ENCODE data around the genes ETV5, RTP1 and MASP1.

GRCh38 chr3:185786574-185787397, 38.1 kb downstream of the IGF2BP2 start:
- PRO-cap, result no peak

- PRO-cap, result no peak
Observed at GRCh38 chr3:185920188-185921442, 17.2 kb downstream of the TRA2B start.

GRCh38 chr3:185936748-185937020, 1.1 kb downstream of the TRA2B start:
- PRO-cap, result no peak

DNA sequence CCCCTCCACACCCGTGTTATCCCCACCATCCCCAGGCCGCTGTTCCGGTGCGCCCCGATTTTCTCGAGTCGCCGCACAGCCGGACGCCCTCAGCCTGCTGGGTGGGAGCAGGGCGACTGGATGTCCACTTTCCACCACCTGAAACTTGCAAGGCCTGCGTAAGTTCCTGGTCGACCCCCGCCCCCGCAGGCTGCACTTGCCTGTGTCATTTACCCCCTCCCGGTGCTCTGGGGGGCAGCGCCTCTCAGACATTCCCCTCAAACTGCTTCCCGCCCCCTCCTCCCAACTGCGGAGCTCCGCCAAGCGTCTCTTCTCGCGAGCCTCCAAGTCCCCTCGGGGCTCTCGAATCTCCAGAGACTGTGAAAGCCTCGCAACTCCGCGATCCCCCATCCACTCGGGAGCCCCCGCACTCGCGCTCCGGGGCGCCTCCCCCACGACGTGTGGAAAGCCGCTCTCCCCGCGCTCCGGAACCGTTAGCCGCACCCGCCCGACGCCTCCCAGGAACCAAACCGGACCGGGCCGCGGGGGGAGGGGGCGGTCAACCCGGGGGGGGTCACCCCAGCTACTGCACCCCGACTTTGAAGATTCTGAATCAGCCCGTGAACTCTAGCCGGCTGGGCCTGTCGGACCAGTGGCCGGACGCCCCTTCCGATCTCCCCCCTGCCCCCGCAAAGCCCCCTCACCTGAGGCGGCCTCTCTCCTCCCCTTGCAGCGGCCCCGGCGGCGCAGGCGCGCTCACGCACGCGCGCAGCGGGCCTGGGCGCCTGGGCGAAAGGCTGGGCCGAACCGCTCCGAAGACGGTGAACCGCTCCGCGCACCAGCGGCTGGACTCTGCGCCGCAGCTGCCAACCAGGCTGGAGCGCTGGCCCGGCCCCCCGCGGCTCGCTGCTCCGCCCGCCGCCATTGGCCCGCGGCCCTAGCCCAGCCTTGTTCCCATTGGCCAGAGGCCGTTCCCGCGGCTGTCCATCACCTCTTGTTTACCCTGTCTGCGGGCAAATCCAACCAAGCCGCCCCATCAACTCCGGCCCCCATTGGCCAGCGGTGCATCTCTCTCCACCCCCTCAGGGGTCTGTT, at the start of gene ETV5:
ETV5 (minus strand) TSS at position 833 of the 1,074 bp plus-strand sequence.
- PRO-cap, result unidirectional peak, minus-strand start at position 833 of the sequence

DNA sequence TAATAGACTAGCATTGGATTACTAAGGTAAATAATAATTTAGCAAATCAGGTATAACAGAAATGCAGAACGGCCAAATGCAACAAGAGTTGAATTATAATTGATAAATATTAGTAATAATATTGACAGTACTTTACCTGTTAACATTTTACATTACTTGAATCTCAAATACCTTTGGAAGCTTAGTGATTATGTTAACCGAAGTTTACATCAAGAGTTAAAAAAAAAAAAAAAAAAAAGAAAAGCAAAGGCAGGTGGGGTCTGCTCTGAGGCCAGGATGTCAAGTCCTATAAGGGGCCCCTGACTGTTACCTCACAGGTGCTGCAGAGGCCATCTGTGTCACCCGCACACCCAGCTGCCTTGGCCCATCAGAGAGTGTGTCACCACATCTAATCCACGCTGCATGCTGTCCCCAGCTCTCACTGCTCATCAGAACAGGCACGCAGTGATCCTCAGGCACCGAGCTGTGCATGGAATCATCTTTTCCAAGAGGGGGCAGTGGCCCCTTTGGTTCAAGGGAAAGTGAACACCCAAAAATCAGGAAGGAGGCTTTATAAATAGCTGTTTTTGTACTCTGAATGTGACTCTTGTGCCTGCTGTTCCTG, 110.1 kb upstream of the ETV5 start:
- PRO-cap, result no peak

GRCh38 chr3:186594960-186595346, 17.9 kb upstream of the AHSG start:
- PRO-cap, result no peak

GRCh38 chr3:186598106-186598910, 14.6 kb upstream of the AHSG start:
- PRO-cap, result no peak

- PRO-cap, result no peak
Observed at GRCh38 chr3:186824156-186825071, 18.1 kb upstream of the ADIPOQ start.

DNA sequence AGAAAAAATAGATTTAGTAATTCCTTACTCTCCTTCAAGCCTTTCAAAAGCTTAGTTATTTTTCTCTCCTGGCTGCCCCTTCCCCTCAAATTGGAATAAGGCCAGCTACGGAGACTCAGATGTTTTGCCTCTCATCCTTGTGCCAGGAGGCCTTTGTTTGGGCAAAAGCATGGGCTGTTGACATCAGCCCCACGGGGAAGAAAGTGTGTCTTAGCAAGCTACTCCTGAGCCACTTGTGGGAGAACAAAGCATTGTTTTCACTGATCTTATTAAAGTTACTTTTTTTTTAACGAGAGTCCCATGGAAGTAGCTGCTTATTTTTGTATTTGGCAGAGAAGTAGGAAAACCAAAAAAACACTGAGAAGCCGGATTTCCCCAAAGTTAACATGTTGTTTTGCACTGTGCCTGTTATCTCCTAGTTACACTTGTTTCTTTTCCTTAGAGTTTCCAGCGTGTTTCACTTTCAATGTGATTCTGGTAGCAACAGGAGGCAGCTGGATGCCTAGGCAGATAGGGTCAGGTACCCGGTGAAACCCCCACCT, 2.2 kb downstream of the ST6GAL1 start:
- PRO-cap, result unidirectional peak, minus-strand start at position 97 of the sequence; bidirectional peak, plus-strand start at position 466 of the sequence, minus-strand start at position 235 of the sequence

DNA sequence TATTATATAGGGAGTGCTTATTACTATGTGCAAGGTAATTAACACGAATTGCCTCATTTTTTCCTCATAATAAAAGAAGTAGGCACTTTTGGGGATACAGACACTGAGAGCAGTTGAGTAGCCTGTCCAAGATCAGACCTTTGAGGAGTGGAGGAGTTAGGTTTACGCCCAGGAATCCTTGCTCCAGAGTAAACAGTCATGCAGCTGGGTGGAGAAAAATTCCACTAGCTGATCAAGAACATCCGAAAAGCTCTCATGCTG, 53.2 kb downstream of the ST6GAL1 start:
- PRO-cap, result no peak

GRCh38 chr3:186997085-186998045, 67.0 kb downstream of the ST6GAL1 start:
- PRO-cap, result no peak

GRCh38 chr3:187000671-187001190, 70.4 kb downstream of the ST6GAL1 start:
- PRO-cap, result no peak

DNA sequence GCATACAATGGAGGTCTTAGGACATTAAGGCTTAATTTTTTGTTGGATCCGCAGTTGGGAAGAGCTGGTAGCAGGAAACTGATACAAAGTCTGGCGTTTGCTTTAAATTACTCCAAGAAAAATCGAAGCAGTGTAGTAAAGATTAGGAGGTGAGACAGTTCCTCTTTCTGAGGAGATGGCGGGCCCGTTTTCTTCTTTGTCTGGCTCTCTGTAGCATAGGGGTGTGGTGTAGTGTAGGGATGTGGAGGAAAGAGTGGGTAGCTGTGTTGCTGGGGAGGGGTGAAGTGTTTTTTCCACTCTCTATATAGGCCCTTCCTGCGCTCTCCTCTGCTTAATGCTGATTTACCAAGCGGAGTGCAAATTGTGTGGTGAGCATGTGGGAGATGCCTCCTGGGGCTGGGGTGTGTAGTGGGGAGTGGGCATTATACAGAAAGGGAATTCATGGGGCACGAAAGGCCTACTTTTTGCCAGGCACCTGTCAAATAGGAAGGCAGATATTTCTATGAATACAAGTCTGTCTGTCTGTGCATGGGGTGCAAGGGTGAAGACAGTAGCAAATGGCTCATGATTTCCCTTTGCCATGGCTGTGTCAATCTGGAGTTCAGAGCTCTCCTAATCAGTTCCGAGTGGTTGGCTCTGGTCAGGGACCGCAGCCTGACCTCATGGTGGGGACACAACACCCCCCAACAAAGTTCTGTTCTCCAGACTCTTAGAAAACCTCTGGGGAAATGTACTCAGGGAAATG, 95.0 kb downstream of the ST6GAL1 start:
- PRO-cap, result no peak

GRCh38 chr3:187197295-187197593, at the start of gene RTP1:
Gene RTP1 (plus strand): TSS chr3:187197486.
- PRO-cap, result no peak

- PRO-cap, result no peak
Observed at GRCh38 chr3:187291582-187292185, at the start of gene MASP1. Gene MASP1 (minus strand): TSS chr3:187291737.

GRCh38 chr3:187740845-187741816, 4.1 kb downstream of the BCL6 start:
- PRO-cap, result bidirectional peak, plus-strand start at chr3:187741111, minus-strand start at chr3:187740757; bidirectional peak, plus-strand start at chr3:187741701, minus-strand start at chr3:187741679

GRCh38 chr3:187742042-187742991, 3.0 kb downstream of the BCL6 start:
- PRO-cap, result bidirectional peak, plus-strand start at chr3:187742718, minus-strand start at chr3:187742609

DNA sequence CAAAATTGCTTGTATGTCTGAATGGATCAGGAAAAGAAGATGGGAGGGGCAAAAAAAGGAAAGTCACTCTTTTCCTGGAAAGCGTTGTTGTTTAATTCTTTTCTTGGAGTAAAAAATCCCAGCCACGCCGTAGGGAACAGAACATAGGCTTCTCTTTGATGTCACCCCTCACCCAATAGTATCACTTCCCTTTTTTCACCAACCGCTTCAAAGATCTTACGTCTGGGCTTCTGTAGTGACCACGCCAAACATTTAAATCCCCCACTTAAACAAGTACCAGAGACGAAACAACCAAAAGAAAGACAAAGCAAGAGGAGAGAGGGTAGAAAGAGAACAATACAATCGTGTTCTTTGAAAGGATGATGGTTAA, 27.9 kb upstream of the BCL6 start:
- PRO-cap, result no peak

DNA sequence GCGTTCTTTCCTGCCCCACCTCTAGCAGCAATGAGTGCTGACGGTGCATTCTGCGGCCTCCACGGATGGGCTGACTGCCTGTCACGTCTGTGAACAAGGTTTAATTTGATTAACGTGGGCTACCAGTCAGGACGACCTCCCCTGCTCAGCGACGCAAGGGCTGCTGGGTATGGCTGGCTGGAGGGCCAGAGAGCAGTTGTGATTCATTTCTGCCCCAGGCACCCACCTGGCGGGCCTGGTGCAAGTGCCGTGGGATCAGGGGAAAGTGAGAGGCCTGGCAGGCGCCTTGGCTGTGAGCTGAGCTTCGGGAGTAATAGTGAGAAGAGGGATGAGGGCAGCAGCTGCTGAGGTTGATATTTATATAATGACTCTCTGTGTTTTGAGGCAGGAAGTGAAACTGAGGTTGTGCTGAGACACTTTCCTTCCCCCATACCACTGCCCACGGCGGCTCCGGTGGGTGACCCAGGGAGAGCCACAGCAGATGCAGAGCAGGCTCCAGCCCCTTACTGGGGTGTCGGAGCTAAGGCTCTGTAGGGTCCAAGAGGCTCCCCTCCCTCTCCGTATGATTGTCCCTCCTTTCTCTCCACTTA, 190.5 kb upstream of the BCL6 start:
- PRO-cap, result no peak

DNA sequence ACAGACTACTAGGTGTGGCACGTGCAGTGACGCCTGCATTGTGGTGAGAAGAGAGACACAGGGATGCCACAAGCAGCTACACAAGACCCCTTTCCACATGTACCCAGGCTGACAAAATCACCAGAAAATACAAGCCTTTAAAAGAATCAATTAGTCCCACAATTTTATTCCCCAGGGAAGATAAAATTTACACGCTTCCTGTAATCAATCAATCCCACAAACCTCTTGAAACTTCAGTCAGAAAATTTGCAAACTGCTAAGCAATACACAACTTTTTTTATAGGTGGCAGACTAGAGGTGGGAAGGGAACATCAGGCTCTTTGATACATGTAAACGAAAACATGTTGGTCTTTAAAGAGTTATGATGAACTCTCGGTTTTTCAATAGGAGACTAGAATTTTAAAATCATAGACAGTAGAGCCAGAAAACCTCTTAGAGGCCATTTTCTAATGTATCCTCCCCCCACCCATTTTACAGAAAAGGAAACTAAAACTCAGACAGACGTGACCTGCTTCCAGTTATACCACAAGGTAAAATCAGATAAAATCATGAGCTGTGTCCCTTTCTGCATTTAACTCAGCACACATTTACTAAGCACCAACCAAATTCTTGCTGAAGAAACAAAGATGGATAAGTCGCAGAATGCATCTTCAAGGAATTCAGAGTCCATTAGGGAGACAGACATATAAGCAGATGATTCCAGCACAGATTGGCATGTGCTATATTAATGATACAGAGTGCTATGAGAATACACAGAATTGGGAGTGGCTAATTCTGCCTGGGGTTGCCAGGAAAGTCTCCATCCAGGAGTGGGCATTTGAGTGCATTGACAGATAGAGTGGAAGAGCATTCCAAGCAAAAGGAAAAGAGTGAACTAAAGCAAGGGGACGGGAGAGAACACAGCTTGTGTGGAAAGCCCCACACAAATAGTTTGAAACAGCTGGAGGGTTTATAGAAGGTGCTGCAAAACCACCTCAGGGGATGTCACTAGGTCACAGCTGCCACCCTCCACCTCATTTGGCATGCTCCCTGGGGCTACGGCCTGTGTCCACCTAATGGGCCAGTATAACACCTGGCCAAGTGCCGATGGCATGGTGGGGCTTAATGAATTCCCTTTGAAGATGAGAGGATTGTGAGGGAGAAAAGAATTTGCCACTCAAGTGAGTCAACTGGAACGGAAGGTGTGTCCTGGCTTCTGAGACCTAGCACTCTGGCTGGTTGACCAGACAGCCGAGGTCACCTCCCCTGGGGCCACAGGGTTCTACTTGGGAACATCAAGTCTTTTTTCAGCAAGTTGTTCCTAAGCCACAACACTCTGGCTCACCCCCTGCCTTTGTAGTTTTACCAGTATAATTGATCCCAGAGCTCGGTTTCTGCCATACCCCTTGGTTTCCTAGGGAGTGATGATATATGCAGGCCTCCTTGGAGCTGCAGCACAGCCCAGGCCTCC, 178.8 kb upstream of the LPP start:
- PRO-cap, result no peak